AG04450 (cell line): ENCODE results near the genes OR1J2 and RC3H2.

- CAGE, long polyA plus RNA, result no peak
- RRBS, result no CpG with 5 or more reads among the region's 12 CpGs
Measured at GRCh38 chr9:121987977-121988914, 104.9 kb downstream of the TTLL11 start.

DNA sequence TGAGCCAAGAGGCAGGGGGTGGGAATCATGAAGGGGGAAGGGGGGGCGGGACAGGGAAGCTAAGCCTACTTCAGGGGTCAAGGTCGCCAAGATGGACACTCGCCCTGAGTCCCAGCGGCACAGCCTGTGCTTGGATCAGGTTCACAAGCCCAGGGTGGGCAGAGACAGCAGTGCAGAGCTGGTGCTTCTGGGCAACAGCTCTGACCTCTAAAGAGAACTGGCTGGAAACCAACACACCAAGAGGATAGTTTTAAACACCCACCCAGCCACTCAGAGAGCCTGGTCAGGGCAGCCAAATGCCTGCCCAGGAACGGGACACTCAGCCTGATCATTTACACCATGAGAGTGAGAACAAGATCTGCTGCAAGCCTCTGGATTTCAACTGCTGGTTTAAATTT is 91.6 kb downstream of the TTLL11 start:
- CAGE, long polyA plus RNA, result no peak
- RRBS, result no CpG with 5 or more reads among the region's 5 CpGs

DNA sequence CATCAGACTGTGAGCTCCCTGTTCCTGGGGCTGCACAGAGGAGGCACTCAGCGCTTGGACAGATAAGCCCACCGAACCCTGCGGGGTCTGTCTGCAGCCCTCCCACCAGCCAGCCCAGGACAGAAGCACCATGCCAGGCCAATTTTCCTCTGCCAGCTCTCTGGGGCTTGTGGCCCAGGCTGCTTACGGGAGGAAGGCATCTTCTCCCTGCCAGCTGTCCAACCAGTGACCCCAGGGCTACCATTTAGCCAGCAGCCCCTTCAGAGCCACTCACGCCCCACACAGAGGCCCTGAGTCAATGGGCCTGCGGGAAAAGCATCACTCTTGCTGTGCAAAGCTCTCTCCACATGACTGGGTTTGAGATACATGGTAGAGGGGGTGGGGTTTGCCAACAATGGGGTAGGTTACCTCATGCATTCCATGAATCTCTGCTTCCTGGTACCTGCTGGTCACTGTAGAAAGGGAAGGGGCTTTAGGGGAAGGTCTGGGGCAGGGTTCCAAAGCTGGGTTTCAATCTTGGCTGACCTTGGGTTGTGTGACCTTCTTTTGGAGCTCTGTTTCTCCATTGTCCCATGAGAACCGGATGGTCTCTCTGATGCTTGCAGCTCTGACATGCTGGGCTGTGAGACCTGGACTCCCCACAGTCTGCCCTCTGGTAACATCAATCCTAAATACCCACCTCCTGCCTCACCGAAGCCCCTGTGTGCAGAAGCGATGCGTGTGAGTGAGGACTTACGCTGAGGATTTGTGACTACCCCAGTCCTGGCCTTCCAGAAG is 22.9 kb upstream of the TTLL11 start:
- CAGE, long polyA plus RNA, result no peak
- RRBS, result no CpG with 5 or more reads among the region's 11 CpGs

DNA sequence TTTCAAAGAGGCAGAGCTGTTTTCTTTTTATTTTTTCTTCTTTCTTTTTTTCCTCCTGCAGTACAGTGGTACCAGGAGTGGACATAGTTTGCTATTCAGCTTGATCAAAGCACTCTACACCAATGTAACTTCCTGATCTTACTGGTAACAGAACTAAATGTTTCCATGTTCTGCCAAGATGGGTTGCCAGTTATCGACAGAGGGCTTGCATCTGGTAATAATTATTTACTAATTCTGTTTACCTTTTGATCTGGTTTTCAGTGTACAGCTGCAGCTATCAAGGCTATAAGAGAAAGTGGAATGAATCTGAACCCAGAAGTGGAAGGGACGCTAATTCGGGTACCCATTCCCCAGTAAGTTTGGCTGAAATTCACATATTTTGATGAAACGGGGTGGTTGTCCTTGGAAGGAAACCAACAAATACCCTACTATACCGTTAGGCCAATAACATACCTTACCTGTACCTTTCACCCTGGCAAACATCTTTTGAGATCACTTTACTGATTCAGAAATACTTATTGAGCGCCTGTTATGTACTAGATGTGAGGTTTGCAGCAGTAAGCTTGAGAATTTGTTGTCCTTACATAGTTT is 26.9 kb downstream of the MRRF start:
- CAGE, long polyA plus RNA, result no peak
- RRBS, result no CpG with 5 or more reads among the region's 6 CpGs

GRCh38 chr9:122370464-122370657 is 463 bp upstream of the PTGS1 start:
- CAGE, long polyA plus RNA, result no peak
- RRBS, result no CpG with 5 or more reads among the region's 1 CpG

GRCh38 chr9:122389765-122390469 is 19.1 kb downstream of the PTGS1 start:
- CAGE, long polyA plus RNA, result no peak
- RRBS, result no CpG with 5 or more reads among the region's 10 CpGs

- CAGE, long polyA plus RNA, result no peak
- RRBS, result no CpG with 5 or more reads among the region's 7 CpGs
Measured at GRCh38 chr9:122510433-122510941, at the start of gene OR1J2. TSS of gene OR1J2 (plus strand) at chr9:122510802.

DNA sequence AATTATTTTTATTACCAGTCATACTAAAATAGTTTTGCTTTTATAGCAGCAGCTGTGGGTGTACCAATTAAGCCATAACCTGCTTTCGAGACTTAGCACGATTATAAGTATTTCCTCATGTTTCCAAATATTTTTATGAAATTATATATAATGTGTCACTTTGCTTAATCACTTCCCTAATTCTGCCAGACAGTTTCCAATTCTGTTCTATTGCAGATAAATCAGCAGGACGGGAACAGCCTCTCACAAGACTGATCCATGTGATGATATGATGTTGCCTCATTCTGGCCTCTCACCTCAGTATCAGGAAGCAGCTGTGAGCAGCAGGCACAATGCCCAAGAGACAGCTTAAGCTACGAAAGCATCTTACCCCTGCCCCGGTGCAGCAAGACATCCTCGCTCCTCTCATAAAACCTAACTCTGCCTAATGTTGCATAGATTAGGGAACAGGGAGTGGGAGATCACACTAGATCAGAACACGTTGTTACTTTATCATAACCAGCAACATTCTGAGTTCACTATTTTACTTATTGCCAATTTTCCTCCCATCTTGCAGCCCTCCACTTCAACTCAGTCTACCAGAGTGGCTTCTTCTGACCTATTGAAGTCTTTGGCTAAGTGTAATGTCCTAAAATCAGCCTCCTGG is 6.8 kb downstream of the PDCL start:
- CAGE, long polyA plus RNA, result no peak
- RRBS, result no CpG with 5 or more reads among the region's 7 CpGs

DNA sequence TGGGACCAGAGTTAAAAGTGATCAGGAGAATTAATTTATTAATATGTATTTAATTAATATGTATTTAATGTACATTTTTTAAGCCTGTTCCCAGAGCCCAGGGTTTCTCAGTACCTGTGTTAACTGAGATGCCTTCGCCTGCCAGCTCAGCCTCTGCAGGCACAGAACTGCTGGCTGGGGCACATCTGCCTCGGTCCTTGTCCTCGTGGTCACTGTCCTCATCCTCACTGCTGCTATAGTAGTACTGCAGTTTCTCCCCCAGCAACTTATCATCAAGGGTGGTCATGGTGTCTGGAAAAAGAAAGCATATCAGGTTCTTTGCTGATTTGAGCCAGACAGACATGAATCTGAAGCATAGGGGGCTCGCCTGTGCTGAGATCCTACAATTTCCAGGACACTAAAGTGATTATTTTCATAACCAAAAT is 1.9 kb downstream of the PDCL start:
- CAGE, long polyA plus RNA, result no peak
- RRBS, result no CpG with 5 or more reads among the region's 4 CpGs

DNA sequence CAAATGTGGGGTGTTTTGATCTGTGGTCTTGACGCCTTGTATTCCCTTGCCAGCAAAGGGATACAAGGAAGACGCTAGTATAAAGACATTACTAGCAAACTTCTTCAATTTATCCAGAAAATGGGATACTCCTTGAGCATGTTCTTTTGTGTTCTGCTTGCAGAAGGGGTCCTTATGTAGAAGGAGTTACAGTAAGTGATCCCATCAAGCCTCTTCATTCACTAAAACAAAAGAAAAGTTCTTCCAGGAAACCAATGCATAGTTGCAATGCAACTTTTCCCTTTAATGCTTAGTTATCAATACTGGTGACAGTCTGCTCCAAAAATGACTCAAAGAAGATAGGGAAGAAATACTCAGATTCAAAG is 17.2 kb upstream of the PDCL start:
- CAGE, long polyA plus RNA, result no peak
- RRBS, result no CpG with 5 or more reads among the region's 2 CpGs

DNA sequence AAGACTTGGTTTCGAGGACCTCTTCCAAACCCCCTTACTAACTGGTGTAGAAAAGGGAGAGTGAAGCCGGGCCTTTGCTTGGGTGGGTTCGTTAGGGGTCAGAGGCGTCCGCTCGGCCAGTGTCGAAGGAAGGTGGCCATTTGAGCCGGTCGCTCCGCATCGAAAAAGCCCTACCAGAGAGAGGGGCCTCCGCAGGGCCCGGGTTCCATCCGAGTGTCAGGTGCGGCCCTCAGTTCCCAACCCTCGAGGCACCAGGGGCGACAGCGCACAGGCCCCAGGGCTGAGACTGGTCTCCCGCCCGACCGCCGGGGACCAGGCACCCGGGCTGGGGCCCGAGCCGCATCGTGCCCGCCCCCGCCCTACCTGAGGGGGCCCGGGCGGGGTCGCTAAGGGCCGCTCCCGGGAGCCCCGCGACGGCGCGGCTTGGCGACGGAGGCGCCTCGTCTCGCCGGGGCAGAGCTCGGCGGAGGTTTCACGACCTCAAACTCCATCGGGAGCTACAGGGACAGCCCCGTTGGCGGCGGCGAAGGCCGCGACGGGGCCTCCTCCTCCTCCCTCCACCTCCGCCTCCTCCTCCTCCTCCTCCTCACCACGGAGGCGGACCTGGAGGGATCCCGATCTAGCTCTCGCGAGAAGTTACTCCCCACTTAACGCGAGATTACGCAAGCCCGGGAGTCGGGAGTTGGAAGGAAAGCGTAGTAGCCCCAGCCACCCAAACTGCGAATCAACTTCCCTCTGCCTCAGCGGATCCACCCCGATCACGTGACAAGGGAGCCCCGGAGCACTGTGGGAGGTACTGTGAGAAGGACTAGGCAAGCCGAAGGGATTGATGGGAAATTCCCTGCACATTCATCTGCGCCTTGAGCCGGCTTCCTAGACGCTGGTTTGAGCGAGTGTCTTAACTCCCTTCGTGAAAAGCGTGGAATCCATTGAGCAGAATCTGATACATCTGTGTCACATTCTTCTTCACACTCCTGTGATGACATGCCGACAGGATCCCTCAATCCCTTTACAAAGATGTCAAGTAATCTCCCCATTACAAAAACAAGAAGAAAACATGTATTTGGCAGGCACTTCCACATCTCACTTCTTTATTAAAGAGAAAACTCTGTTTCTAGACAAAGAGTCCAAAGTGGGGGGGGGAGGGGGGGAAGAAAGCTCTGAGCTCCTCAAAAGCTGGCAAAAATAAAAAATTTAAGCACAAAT is at the start of gene RC3H2:
RC3H2 (minus strand) TSS at position 613 of the 1,206 bp plus-strand sequence.
- CAGE, long polyA plus RNA, result start-site peak on the minus strand centred at position 530 of the sequence, 59 bp wide, 128 and 160 reads in 2 replicates
- RRBS, result 1% methylated on average over 44 of the region's 80 CpGs

GRCh38 chr9:122931860-122932332 is 584 bp upstream of the ZBTB26 start:
- CAGE, long polyA plus RNA, result no peak
- RRBS, result no CpG with 5 or more reads among the region's 10 CpGs

- CAGE, long polyA plus RNA, result no peak
- RRBS, result no CpG with 5 or more reads among the region's 6 CpGs
Measured at GRCh38 chr9:122974966-122975864, 34.4 kb downstream of the RABGAP1 start.

DNA sequence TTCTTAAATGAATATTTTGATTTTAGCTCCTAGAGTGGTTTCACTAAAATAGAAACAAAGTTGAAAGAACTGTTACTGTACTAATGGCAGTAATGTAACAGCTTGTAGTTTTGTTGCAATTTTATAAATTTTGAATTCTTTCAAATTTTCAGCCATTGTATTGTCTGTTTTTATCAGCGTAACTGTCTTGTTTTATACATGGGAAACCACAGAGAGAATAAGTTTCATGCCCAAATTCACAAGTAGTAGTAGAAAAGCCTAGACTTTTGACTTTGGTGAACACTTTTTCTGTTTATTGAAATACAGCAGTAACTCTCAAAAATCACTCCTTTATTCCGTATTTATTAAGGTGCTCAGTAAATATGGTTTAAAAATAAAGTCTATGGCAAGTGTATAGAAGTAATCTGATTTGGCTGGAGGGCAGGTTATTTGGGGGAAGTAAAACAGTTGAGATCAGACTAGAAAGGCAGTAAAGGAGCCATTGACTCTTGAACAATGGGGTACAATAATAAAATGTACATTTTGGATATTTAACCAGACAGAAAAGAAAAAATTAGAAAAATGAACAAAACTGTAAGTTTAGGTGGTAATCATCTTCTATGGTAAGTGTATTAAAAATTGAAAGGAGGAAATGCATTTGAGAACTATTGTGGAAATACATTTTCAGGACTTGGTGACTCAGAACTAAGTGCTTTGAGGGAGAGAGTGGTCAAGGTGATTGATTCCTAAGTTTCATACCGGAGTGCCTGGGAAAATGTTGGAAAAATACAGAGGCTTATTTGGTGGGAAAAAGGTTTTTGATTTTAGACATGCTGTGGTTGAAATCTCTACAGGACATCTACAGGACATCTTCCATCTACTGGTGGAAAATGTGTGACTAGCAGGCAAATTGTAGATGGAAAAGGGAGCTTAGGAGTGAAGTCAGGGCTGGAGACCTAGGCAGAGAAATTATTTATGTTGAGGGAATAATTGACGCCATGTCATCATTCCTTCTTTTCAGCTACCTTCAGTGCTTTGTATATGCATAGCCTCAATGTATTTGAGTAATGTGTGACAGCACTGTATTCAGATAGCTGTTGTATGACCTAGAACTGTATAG is 2.2 kb upstream of the GPR21 start:
- CAGE, long polyA plus RNA, result no peak
- RRBS, result no CpG with 5 or more reads among the region's 4 CpGs

DNA sequence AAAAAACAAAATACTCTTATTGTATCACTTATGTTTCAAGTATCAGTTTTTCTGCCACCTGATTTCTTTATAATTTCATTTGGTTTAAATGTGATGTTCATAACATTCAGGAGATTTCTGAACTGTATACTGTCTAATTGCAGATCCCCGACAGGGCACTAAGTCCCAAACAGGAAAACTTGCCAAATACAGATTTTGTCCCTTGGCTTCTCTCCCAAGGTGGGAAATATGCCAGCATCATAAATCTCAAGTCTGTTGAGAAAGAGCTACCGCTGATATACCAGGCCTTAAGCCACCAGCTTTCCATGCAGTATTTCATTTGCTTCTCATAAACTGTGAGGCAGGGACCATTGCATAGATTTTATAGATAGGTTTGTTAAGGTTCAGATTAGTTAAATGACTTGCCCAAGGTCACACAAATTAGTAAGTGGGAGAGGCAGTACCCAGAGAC is 16.1 kb downstream of the GPR21 start:
- CAGE, long polyA plus RNA, result no peak
- RRBS, result no CpG with 5 or more reads among the region's 2 CpGs

DNA sequence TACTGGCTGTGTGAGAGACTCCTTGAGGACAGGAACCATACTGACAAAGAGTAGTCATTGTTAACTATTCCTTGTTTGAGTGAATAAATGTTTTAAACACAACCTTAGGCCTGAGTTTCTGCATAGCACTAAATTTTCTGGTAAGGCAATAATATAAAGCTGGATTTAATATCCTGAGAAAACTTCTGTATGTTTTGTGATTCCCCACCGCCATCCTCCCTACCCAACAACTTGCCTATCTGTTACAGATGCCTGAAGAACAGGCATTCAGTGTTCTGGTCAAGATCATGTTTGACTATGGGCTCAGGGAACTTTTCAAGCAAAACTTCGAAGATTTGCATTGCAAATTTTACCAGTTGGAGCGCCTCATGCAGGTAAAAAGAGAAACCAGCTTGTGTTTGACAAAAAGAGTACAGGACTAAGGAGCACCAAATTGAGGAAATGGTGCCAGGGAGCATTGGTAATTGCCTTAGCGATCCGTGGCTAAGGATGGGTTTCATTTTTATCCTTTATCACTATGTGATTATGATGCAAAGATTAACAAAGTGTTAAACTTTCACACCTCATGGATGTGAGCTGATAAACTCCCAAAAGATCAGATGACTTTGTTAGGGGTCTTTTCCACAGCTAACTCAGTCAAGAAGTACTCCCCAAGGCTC is 40.0 kb downstream of the GPR21 start:
- CAGE, long polyA plus RNA, result no peak
- RRBS, result no CpG with 5 or more reads among the region's 5 CpGs

- CAGE, long polyA plus RNA, result no peak
- RRBS, result no CpG with 5 or more reads among the region's 4 CpGs
Measured at GRCh38 chr9:123241669-123242443, 26.5 kb downstream of the STRBP start.

DNA sequence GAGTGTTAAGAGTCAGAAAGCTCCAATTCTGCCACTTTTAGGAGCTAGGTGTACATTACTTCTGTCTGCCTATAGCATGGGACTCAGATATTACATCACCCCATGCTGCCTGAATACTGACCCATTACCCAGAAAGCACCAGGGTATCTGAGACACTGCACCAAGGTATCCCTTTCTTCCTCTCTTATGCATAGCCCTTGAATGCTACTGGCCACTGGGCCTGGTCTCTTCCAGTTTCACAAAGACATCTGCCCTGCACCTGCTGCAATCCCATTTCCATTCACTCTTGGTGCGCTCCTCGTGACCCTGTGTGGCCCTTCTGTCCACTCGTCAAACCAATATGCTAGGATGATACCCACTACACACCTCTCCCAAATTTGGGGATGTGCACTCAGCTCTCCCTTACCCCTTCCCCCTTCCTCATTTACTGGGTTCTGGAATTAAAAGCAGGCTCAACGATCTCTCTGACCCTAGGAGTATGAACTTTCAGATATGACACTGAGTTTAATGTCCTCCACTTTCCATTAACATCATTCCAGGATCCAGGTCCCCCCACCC is 2.4 kb downstream of the STRBP start:
- CAGE, long polyA plus RNA, result no peak
- RRBS, result no CpG with 5 or more reads among the region's 4 CpGs

DNA sequence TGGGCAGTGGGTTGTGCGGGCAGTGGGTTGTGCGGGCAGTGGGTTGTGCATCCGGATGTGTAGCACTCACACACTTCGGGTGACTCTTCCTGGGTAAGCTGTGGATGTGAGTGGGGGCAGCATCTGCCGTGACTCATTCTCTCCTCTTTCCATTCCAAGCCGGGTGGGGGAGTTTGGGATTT is 8.2 kb downstream of the CRB2 start:
- CAGE, long polyA plus RNA, result no peak
- RRBS, result 18% methylated on average over 4 of the region's 6 CpGs

DNA sequence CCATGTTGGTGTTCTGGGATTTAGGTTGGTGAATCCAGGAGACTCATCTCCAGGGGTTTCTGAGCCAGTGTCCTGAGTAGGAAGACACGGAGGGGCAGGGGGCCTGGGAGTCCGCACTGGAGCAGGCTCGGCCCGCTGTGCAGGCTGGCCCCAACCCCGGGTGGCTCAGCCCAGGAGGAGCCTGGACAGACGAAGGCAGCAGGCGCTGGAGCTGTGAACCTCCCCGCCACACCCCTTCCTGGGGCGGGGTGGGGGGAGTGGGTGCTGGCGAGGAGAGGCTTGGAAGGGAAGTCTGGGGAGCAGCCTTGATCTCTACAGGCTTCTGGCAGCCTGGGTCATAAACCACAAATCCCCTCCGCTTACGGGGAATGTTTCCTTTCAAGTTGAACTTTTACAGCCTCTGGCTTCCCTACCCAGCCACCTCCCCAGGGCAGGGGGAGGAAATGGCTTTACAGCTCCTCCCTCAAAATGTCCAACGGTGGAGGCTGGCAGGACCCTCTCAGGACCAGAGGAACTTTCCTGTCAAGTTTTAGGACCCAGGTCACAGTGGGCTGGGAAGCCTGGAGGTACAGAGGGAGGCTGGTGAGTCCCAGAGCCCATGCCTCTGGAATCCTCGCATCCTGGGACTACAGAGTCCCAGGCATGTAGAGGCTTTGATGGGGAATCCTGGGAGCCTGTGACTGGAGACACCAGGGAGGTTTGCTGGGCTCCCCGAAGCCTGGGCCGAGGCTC is 19.8 kb downstream of the CRB2 start:
- CAGE, long polyA plus RNA, result no peak
- RRBS, result no CpG with 5 or more reads among the region's 16 CpGs